ENCODE measurements around the genes XPO1 and FAM161A.

DNA sequence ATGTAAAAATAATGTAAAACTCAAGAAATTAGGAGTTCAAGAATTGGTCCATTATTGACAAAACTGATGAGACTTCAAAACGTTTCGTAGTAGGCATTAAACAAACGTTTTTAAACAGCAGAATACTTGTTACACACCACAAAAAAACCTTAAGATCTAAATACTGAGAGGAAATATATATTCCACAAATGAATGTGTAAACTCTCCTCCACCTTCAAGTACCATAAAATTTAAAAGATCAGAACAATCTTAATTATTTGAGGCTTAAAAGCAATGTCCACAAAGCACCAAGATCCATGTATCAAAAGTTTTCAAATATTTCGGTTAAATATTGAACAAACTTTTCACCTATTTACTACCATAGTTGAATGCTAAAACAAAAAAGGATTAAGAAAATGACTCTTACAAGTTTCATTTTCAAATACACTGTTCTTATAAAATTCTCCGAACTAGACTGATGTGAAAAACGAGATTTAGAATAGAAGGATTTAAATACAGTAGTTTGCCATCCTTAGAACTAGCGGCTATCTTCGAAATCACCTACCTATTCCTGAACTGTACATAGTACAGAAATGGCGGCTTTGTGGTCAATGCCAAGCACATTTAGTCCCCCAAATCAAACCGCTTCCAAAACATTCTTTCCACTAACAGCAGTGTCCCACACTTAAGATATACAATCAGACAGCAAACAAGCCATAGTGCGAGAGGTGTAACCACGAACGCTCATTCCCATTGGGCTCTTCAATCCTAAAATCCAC lies 2.3 kb downstream of the XPO1 start:
- PRO-cap, result no peak
- RRBS, result no CpG with 5 or more reads among the region's 13 CpGs

DNA sequence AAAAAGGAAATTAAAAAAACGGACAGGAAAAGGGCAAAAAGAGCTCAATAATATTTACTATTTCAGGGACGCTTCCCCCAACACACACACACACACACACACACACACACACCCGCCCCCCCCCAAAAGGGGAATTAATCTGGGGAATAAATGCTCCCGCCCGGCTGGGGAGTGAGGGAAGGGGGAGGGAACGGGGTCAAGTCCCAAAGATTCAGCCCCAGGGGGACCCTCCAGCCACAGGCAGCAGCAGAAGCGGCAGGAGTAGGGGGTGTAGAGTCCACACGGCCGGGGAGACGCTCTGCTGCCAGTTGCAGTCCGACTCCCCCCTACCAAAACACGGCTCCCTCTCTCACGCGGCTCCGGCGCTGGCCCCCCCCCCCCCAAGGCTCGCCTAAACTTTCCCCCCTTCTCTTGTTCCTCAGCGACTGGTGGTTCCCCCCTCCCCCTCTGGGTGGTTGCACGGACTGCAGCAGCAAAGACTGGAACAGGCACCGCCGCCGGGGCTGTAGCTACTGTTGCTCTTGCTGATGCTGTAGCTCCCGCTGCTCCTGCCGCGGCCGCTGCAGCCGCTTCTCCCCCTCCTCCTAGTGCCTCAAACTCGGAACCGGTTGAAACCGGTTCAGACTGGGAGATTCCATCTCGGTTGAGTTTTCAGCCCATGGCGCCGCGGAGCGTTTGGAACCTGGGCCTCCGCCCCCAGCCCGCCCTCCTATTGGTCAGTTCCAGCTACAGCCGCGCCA lies at the start of gene XPO1:
Gene XPO1 (minus strand): TSS at position 684 of the 740 bp plus-strand sequence.
- PRO-cap, result bidirectional peak, plus-strand start outside the sequence, minus-strand start at position 586 of the sequence
- RRBS, result under 1% methylated on average over 7 of the region's 39 CpGs

DNA sequence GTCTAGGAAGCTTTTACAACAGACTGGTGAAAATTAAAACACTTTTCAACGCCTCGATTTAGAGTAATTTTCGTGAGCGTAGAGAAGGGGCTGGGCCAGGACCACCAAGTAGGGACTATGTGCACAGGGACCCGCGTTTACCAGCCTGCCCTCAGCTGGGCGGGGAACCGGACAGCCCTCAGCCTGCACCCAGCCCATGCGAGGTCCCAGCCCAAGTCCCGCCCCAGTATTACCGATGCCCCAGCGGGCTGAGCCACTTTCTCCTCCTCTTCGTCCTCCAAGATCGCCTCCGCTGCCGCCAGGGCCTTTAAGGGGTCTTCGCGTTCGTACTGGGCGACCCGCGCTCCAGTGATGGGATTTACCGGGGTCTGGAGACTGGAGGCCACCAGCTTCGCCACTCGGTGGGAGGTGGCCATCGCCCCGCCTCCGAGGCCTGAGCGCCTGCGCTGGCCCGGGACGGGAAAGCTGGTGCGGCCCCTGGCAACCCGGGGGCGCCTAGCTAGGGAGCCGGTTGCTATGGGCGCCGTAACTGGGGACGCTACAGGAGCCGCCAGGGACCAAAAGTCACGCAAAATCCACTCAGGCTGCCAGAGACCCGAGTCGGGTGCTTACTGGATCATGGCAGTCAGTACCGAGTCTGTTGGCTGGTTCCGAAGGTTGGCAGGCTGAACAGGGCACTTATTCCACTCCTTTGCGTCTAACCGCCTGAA lies at the start of gene FAM161A:
Gene FAM161A (minus strand): TSS at position 435 of the 710 bp plus-strand sequence.
- PRO-cap, result bidirectional peak, plus-strand start at position 458 of the sequence, minus-strand start at position 435 of the sequence
- RRBS, result under 1% methylated on average over 7 of the region's 47 CpGs

DNA sequence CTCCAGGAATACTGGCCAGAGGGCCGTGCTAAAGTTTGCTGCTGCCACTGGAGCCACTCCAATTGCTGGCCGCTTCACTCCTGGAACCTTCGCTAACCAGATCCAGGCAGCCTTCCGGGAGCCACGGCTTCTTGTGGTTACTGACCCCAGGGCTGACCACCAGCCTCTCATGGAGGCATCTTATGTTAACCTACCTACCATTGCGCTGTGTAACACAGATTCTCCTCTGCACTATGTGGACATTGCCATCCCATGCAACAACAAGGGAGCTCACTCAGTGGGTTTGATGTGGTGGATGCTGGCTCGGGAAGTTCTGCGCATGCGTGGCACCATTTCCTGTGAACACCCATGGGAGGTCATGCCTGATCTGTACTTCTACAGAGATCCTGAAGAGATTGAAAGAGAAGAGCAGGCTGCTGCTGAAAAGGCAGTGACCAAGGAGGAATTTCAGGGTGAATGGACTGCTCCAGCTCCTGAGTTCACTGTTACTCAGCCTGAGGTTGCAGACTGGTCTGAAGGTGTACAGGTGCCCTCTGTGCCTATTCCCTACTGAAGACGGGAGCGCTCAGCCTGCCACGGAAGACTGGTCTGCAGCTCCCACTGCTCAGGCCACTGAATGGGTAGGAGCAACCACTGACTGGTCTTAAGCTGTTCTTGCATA lies 49.2 kb upstream of the B3GNT2 start:
- PRO-cap, result no peak
- RRBS, result no CpG with 5 or more reads among the region's 12 CpGs

GRCh38 chr2:62225939-62226532 lies 30.1 kb downstream of the B3GNT2 start:
- PRO-cap, result no peak
- RRBS, result no CpG with 5 or more reads among the region's 3 CpGs

DNA sequence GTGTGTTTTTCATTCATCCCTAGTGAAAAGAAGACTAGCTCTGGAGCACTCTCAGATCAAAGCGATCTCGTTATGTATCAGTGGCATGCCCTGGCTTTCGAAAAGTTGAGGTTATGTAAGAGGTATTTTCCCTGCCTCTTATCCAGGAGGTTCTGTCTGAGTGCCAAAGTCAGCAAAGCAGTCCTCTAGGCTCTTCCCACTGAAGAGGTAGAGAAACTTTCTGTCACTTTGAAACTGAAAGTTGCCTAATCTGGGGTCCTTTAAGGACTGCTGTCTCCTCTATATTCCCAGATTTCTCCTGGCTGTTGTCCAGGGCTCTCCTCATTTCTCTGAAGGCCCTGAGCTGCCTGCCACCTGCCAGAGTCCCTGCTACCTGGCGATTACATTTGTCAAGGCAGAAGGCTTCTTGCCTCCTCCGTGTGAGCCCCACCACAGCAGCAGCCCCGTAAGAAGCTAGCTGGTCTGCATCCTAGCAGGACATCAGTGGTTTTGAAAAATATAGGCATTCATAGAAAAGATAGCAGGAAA lies 96.3 kb downstream of the B3GNT2 start:
- PRO-cap, result no peak
- RRBS, result no CpG with 5 or more reads among the region's 6 CpGs

DNA sequence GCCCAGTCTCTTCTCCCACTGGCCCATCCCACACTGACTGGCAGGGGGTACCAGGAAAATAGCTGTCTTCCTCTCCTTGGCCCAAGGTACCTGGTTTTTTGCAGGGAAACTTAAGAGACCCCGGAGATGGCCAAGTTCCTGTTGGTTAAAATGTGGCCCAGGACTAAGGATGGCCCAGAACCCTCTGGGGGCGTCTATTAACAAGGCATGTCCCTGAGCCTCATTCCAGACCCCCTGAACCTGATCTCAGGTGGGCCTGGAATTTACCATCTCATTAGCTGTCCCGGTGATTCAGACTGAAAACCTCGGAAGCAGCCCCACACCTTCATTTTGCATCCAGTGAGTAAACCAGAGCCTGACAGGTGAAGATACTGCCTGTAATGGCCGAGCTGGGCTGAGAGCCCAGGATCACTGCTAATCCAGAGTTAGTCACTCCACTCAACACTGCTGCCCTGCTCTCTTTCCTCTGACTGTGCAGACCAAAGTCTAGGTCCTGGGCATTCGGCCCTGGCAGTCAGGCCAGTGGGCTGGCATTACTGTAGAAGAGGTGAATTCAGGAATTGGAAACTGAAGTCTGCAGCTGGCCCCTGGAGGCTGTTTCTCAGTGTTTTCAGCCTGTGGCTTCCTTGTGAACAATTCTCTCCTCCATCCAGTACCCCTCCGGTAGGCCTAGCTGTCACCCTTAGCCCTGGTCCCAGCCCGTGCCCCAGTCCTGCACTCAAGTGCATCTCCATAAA lies 44.4 kb downstream of the TMEM17 start:
- PRO-cap, result no peak
- RRBS, result no CpG with 5 or more reads among the region's 8 CpGs

DNA sequence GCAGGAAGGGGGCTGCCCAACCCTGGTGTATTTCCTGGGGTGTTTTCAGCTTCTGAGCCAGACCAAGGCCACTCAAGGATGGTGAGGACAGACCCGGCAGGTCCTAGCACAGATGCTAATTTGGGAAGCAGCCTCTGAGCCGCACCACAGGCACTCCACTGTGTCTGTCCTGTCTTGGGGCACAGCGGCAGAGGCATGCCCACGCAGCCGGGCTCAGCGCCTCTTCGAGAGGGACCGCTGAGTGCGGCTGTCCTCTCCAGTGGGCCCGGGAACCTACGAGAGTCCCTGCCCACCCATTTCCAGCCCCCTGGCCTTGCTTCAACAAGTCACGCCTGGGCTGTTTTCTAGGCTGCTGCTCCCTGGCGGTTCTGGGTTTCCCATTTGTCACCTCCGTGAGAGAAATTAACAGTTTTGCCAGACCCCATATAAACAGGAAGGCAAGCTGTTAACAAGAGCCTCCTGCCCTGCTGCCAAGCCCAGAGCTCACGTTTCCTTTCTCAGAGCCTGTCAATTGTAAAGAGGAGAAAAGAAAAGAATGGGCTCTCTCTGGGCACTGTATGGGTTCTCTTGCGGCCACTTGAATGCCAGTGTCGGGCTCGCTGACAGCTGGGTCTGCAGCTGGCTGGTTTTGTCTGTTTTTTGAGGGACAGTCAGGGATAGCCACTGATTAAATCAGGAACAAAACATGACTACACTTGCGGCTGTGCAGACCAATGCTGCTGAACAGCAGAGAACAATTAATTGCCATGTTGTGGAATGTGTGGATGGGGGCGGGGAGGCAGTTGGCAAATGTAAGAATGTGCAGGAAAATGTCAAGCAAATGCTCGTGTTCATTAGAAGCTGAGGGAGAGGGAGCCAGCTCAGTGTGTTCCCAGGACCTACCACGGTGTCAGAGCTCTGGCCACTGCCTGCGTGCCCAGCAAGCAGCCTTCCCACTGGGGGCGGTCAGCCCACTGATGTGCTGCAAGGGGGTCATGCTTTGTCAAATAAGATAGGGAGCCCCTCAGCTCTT lies 30.6 kb downstream of the TMEM17 start:
- PRO-cap, result no peak
- RRBS, result 90% methylated on average over 6 of the region's 24 CpGs

- PRO-cap, result no peak
- RRBS, result no CpG with 5 or more reads among the region's 4 CpGs
Observed at GRCh38 chr2:62654079-62654429, 51.5 kb upstream of the EHBP1 start.

DNA sequence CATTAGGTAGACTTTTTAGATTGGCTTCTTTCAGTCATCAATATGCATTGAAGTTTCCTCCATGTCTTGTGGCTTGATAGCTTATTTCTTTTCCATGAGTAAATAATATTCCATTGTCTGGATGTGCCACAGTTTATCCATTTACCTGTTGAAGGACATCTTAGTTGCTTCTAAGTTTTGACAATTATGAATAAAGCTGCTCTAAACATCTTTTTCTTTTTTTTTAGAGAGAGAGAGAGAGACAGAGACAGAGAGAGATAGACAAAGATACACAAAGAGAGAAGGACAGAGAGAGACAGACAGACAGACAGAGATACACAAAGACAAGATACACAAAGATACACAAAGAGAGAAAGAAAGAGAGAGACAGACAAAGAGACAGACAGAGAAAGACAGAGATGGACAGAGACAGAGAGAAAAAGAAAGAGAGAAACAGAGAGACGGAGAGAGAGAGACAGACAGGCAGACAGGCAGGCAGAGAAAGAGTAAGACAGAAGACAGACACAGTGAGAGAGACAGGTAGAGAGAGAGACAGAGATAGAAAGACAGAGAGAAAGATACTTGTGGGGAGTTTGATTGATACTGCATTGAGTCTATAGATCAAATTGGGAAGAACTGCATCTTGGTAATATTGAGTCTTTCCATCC lies 25.0 kb downstream of the EHBP1 start:
- PRO-cap, result unidirectional peak, plus-strand start at position 432 of the sequence
- RRBS, result no CpG with 5 or more reads among the region's 1 CpG

GRCh38 chr2:63050004-63050660 lies 498 bp upstream of the OTX1 start:
- PRO-cap, result bidirectional peak, plus-strand start at chr2:63050120, minus-strand start at chr2:63049860; bidirectional peak, plus-strand start at chr2:63050740, minus-strand start at chr2:63050603
- RRBS, result under 1% methylated on average over 29 of the region's 71 CpGs

GRCh38 chr2:63484367-63485256 lies 103.7 kb downstream of the WDPCP start:
- PRO-cap, result no peak
- RRBS, result no CpG with 5 or more reads among the region's 8 CpGs

GRCh38 chr2:63729257-63730003 lies 112.3 kb upstream of the UGP2 start:
- PRO-cap, result no peak
- RRBS, result no CpG with 5 or more reads among the region's 2 CpGs

DNA sequence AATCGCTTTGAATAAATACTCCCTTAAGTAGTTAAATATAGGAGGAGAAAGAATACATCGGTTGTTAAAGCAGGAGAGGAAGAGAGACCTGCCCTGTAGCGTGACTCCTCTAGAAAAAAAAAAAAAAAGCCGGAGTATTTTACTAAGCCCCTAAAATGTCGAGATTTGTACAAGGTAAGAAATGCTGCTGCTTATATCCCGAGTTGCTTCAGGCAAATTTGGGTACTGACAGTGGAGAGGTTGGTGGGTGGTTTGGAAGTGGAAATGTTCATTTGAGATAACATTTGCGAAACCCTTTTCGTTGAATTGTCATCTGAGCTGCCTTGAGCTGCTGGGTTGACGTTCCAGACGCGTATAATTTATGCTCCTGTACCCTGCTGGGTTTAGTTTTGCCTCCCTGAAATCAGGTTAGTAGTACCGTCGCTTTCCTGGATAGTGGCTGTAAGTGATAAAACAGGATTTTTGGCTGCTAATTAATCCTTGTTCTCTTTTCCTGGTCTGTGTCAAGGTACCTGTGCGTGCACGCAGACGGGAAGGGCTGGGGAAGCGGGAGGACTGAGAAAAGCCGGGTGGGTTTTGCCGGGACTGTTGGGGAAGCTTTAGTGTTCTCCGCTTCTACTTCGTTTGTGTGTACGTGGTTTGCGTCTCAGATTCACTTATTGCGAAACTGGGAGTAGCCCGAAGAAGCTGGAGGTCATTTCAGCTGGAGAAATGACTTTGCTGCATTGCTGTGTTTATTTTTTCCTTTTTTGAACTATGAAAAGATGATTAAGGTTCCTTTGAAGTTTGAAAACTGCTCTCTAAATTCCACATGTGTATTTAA lies 546 bp downstream of the UGP2 start:
- PRO-cap, result bidirectional peak, plus-strand start at position 662 of the sequence, minus-strand start at position 632 of the sequence
- RRBS, result 17% methylated on average over 2 of the region's 25 CpGs

- PRO-cap, result no peak
- RRBS, result no CpG with 5 or more reads among the region's 9 CpGs
Observed at GRCh38 chr2:63849041-63850071, 7.7 kb downstream of the UGP2 start.

DNA sequence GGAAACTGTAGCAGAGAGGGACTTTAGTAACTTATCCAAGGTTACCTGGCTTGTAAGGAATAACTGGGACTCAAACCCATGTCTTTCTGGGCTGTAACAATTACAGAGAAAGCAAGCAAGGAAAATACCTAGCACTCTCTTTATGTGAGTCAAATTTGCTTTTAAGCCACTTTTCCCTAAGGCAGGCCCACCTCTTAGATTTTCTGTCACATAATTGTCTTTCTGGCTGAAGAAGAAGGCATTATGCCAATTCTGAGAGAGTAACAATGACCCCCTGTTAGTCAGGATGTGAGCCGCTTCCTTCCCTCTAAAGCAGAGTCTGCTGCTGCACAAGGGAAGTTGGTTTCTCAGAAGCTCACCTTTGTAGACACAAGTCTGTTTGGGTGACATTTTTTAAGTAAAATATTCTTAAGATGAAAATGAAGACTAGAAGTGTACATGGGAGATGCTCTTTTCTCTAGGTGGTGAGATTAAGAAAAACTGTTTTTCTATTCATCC lies 33.2 kb upstream of the VPS54 start:
- PRO-cap, result no peak
- RRBS, result no CpG with 5 or more reads among the region's 1 CpG

- PRO-cap, result no peak
- RRBS, result no CpG with 5 or more reads among the region's 3 CpGs
Observed at GRCh38 chr2:64098310-64098774, 45.9 kb downstream of the PELI1 start.

DNA sequence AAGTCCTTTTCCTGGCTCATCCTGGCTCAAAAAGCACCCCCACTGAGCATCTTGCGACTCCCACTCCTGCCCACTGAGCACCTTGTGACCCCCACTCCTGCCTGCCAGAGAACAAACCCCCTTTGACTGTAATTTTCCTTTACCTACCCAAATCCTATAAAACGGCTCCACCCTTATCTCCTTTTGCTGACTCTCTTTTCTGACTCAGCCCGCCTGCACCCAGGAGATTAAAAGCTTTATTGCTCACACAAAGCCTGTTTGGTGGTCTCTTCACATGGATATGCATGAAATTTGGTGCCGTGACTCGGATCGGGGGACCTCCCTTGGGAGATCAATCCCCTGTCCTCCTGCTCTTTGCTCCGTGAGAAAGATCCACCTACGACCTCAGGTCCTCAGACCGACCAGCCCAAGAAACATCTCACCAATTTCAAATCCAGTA lies 108.4 kb upstream of the PELI1 start:
- PRO-cap, result no peak
- RRBS, result no CpG with 5 or more reads among the region's 9 CpGs

DNA sequence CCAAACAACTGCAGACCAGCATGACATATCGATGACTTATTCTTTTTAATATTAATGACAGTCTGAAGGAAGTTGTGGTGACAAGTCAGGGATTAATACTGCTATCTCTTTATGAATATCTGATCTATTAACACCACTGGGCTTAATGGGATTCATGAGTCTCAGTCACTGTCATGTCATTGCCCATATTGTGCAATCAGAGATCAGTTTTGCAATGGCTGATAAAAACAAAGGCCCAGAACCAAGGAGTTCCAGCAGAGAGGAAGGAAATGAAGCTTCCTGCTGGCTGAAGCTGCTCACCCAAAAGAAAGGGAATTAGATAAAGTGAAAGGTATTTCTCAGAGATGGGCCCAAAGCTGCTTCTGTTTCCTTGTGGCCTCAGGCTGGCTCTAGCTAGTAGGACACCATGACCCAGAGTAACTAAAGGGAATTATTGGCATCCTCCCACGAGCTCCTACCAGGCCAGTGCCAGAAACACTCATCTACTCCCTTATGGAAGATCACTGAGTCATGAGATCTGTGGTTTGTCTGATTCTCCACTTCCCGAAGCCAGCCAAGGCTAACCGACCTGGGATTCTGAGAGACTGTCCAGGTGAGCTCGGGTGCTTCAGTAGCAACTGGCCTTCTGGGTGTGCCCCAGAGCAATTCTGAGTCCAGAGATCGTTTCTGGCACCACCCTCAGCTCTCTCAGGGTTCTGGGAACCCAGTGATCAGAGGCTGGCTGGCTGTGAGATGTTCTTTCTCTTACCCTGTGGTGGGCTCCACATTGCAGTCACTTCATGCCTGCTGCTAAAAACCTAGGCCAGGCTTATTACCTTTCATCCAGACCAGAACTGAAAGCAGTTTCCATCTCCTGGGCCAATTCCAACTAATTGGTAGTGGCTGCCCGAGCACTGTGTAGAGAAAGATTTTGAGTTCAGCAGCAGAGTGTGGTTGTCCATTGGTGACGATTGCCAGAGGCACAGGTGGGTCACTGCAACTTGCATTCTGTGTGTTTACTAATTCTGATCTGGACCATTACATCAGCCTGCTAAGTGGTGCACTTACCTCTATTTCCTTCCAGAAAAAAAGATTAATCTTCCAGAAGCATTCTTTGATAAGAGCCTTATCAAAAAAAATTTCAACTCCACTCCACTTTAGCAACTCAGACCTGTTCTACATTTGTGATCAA lies 129.6 kb upstream of the PELI1 start:
- PRO-cap, result no peak
- RRBS, result no CpG with 5 or more reads among the region's 8 CpGs

DNA sequence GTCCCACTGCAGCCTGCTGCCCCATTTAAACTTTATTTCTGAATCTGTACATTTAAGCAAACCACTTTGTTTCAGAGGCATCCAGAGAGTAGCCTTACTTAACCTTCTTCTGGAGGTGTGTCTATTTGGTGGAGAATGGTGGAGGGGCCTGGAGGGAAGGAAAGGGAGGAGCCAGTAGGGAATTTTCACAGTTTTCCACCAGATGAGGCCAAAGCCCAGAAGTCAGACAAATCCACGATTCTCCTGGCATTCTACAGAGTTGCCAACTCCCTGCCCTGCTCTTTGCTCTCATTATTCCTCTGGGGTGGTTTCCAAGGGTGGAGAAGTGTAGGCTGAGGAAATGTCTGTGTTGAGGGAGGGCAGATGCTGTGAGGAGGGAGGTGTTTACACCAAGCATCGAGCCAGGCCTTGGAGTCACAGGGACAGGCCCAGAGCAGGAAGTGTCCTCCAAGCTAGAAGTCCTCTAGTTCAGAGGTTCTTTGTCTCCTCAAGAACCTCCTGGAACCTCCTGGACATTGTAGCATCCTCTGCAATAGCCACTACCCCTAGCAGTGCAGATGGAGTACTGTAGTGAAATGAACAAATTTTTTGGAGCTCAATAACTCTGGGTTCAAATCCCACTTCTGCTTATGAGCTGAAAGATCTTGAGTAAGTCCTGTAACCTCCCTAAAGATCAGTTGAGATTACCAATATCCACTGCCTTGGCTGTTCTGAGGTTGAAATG lies 124.1 kb upstream of the LGALSL start:
- PRO-cap, result no peak
- RRBS, result no CpG with 5 or more reads among the region's 2 CpGs

Data from MCF 10A (cell line).